Mononuclear cell (primary cell): ENCODE data around the genes KLHL29 and SF3B6.

GRCh38 chr2:20551161-20551784 lies 99.6 kb downstream of the HS1BP3 start:
- RRBS = no CpG with 5 or more reads among the region's 9 CpGs

- RRBS = no CpG with 5 or more reads among the region's 13 CpGs
These were observed 51.8 kb downstream of the HS1BP3 start for GRCh38 chr2:20598956-20599563.

- RRBS = no CpG with 5 or more reads among the region's 5 CpGs
These were observed 36.8 kb downstream of the HS1BP3 start for GRCh38 chr2:20613977-20614614.

DNA sequence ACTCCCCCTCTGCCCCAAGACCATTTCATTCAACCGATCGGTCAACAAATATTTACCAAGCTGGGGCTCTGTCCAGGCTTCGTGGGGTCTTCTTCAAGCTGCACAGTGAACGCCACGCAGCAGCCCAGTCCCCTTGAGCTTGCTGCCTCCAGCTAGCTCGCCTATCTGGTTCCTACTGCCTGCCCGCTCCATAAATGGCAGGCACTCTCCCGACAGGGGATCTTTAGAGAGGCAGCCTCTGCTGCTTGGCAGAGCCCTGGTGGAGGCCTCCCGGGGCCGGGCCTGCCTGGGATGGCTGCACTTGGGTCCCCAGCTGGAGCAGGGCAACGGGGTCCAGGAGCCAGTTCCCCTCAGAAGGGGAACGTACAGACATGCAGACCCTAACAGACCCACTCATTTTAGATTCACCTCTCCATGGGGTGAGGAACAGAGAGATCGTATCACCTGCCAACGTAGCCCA lies 566 bp upstream of the HS1BP3 start:
- RRBS = no CpG with 5 or more reads among the region's 14 CpGs

- RRBS = no CpG with 5 or more reads among the region's 9 CpGs
These were observed 33.0 kb downstream of the APOB start for GRCh38 chr2:21010774-21011415.

DNA sequence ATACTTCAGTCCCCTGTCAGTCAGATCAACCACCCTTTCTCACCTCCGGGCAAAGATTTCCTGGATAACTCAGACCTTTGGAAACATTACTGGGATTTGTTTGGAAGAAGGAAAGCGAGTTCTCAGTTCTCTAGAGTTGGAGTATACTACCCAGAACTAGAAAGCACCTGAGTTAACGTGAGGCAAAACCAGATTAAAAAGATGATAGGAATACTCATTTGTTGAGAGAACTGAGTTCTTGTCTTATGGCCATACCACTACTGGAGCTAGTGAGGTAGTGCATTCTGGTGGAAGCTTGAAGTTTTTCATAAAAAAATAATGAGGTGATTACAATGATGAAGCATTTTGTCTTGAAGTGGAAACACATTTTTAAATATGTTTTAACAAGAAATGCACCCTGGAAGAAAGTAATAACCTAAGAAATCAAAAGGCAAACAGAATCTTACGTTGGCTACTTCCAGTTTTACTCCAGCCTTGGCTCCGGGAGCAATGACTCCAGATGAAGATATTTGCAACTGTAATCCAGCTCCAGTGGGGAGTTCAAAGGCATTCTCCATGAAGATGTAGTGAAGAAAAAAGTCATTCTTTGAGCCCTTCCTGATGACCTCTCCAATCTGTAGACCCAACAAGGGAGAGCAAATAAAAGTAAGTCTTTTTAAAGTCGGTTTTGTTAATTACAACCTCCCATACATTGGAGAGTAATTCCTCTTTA lies 20.6 kb downstream of the APOB start:
- RRBS = no CpG with 5 or more reads among the region's 6 CpGs

DNA sequence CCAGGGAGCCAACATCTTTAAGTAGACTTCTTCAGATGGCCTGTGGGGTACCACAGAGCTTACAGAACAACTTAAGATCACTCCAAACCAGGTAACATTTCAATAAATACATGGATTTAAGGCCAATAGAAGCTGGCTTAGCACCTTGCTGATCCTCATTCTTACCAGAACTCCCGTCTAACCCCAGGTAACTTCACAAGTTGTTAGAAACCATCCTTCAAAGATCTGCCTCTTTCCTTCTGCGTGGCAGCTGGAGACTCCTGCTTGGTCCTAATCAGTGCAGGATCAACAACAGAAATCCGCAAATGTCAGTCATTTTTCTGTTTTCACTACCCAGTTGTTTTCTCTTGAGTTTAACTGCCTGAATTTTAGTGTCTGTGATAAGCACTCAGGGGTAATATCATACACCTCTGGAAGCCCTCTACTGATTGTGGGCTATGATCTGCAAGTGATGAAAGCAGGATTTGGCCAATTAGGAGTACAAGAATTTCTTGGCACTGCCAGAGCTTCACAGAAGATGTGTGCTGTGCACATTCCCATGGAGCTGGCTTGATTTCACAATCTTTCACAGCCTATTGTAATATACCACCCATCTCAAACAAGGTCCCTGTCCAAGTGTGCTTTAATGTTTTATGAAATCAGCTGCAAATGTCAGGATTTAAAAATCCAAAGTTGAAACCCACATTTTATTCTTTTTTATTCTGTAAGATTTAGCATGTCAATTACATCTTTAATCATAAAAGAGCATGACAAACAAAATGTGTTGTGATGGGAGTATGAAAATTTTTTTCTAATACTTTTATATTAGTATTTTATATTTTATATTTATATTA lies 27.4 kb upstream of the TDRD15 start:
- RRBS = no CpG with 5 or more reads among the region's 3 CpGs

DNA sequence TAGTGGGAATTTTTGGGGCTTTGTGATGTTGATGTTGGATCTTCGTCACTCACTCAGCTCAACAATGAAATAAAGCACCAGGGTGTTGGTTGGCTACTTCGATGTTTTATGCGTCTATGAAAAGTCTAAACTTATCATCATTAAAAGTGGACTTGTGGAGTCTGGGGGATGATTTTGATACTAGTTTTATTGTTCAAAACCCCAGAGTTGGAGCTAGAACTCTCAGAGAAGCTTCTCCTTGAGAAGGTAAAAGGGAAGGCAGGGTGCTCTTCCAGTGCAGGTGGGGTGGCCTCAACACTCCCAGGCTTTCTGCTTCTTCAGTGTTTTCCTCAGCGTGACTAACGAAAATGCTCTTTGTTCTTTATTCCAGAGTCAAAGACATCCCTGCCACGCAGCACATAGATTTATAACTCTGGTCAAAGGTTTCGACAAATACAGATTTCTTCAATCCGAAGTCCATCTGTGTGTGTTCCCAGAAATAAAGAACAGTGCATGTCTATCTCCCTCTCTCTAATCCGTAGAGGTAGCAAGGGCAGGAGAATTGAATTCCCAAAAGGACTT lies 26.6 kb upstream of the TDRD15 start:
- RRBS = no CpG with 5 or more reads among the region's 9 CpGs

DNA sequence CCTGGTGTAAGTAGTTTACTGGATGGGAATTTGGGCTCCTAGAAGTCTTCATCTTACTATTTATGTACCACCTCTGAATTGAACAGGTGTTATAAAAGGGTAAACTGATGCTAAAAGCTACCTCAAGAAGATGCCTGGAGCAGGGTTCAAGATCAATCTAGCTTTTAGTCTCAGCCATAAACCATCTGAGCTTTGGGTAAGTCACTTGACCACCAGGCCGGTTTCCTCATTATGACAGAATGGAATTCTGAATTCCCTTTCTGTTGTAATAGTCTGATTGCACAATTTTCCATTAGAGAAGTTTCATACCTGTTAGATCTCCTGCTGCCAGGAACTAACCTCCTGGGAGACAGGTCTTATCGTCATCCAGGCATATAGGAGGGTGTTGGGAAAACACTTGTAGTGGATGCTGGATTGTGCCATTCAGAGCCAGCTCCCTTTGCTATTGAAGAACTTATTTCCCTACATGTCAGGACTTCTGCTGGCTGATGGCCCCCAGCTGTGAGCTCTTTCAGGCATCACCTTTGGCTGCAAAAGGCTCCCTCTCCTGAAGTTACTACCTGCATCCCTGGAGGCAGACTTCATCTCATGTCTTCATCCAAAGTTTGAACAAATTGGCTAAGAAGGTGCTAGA lies 272.5 kb downstream of the TDRD15 start:
- RRBS = no CpG with 5 or more reads among the region's 2 CpGs

DNA sequence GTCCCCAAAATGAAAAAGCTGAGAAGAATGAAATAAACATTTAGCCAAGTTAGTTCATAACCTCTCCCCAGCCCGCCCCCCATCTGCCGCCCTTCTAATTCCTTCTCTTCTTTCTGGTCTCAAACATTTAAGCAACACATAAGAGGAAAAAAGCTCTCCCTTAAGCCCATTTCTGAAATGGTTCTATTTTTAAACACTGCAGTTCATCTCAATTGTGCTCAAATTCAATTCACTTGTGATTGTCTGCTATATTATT lies 479.9 kb downstream of the TDRD15 start:
- RRBS = no CpG with 5 or more reads among the region's 2 CpGs

DNA sequence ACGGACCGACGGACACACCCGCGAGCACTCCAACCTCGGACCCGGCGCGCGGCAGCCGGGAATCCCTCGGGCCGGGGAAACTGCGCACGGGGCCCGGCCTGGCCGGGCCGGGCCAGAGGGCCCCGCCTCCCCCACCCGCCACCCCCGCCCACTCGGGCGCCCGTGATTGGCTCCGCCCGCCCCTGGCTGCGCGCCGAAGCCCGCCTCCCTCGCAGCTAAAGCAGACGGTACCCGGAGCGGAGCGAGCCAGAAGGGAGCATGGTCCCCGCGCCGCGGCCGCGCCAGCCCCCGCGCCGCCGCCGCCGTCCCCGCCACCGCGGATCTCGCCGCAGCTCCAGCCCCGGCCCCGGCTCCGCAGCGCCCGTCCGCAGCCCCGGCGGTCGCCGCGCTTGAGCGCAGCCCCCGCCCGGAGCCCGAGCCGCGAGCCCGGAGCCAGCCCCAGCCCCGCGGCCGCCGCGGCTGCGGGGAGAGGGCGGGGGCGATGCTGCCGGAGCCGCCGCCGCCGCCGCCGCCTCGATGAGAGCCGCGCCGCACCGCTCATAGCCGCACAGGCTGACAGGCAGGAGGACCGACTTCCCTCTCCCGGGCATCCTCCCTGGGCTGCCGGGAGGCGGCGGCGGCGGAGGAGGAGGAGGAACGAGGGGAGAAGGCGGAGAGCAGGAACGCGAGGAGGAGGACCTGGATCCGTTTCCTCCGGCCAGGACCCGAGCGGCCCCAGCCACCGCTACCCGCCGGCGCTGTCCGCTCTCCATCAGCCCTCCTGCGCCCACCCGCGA lies at the start of gene KLHL29:
KLHL29 (plus strand) TSS at position 223 of the 776 bp plus-strand sequence.
- RRBS = 3% methylated on average over 54 of the region's 114 CpGs

- RRBS = no CpG with 5 or more reads among the region's 6 CpGs
These were observed 74.0 kb downstream of the KLHL29 start for GRCh38 chr2:23458795-23459555.

- RRBS = no CpG with 5 or more reads among the region's 16 CpGs
These were observed 118.6 kb downstream of the KLHL29 start for GRCh38 chr2:23503394-23504215.

DNA sequence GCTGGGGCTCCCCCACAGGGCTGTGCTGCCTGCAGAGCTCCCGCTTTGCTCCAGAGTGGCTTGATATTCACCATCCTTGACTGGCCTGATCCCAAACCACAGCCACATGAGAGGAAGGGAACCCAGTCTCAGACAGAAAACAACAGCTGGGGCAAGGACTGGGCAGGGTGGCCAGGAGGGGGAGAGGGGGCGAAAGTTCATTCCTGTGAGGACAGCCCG lies 179.1 kb downstream of the KLHL29 start:
- RRBS = no CpG with 5 or more reads among the region's 3 CpGs

DNA sequence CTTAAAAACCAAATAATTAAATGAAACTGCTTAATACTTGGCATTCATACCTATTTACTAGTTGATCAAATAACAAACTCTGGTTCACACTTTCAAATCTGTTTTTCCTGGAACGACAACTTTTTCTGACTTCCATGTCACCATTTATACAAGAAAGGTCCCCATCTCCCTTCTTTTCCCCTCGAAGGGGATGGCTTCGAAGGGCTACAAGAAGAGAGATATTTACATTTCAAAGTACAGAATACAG lies 39.2 kb downstream of the ATAD2B start:
- RRBS = no CpG with 5 or more reads among the region's 3 CpGs

GRCh38 chr2:24076178-24077120 lies at the start of gene SF3B6:
Gene SF3B6, minus strand, starts transcription at chr2:24076326.
- RRBS = 3% methylated on average over 23 of the region's 66 CpGs

DNA sequence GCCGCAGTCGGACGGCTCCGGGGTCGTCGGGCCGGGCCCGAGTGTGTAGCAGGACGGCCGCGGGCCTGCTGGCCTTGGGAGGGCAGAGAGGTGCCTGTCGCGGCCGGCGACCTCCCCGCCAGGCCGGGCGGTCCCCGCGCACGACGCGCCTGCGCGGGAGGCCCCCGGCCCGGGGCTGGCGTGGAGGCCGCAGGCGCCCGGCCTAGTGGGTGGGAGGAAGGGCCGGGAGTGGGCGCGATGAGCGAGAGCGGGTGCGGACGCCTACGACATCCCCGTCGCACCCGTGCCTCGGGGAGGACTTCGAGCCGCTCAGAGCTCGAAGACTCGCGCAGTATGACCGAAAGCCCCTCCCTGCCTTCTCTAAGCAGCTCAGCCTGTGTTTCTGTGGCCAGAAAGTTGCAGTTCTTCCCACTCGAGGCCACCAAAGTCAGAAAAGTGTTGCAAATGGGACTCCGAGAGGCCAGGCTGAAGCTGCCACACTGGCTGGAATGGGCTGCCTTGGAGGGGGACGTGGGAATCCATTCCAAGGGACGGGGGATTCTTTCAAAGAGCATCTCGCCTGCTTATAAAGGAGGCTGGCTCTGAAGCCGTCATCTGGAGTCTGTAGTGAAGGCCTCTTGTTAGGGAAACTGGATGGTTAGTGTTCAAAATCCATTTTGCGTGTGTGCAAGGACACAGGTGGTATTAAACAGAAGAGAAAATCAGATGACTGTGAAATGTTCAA lies 477 bp downstream of the FAM228B start:
- RRBS = 2% methylated on average over 22 of the region's 56 CpGs

GRCh38 chr2:24124308-24124664 lies 1.0 kb downstream of the FAM228B start:
- RRBS = no CpG with 5 or more reads among the region's 1 CpG

- RRBS = no CpG with 5 or more reads among the region's 2 CpGs
These were observed 3.7 kb upstream of the FAM228A start for GRCh38 chr2:24171186-24171489.